Esophagus squamous epithelium (tissue), 4 donors: ENCODE measurements around the genes HNRNPUL1, EXOSC5, CEACAM7 and GRIK5.

GRCh38 chr19:41264276-41264649 is at the start of gene HNRNPUL1:
Gene HNRNPUL1, plus strand, starts transcription at chr19:41264372.
- PRO-cap, result unidirectional peak, plus-strand start at chr19:41264327; unidirectional peak, plus-strand start at chr19:41264437; unidirectional peak, plus-strand start at chr19:41264567
- RAMPAGE, long total RNA, 4 experiments, result start-site peak on the plus strand in 4 of 4 experiments, at chr19:41264332-41264605 at its widest, 20 to 496 reads per replicate

- PRO-cap, result no peak
- RAMPAGE, long total RNA, 4 experiments, result no peak in any of the 4 experiments
These were observed 11.4 kb upstream of the CCDC97 start for GRCh38 chr19:41298646-41298880.

- PRO-cap, result no peak
- RAMPAGE, long total RNA, 4 experiments, result no peak in any of the 4 experiments
These were observed 4.0 kb upstream of the CCDC97 start for GRCh38 chr19:41306023-41306417.

DNA sequence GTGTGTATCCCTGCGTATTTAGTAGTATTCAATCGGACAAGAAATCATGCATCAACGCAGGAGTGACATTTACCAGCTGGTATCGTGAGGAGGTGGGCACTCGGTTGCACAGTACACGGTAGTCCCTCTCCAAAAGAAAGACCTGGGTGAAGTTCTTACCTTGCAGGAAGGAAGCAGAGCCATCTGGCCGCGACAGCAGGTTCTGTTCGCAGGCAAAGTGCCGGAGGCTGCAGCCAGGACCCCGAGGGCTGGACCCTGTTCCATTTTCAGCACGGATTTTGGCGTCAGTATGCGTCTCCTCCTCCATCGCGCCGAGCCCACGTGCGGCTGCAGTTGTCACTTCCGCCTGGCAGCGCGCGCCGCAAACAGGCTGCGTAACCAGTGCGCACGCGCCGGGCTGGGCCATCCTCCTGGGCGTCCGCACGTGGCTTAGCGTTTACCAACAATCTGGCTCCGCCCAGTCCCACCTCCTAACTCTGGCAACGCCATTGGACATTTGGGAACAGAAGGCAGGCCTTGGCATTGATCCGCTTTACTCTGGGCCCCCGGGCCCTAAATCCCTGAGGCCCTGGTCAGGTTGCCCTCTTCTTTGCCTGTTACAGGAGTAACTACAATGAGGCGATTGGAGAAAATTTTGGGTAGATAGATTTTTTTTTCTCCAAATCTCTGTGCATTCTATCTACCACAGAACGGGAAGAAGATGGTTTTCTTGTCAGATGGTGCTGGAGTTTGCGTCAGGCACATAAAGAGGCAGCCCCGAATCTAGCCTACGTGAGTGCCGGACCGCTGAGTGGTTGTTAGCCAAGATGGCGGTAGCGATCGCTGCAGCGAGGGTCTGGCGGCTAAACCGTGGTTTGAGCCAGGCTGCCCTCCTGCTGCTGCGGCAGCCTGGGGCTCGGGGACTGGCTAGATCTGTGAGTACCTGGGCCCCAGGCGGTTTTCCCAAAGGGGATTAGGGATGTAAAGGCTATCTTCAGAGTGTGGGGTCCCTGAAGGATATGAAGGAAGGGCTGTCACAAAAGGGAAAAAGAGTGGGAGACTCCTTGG is at the start of gene EXOSC5:
TSS of gene EXOSC5 (minus strand) at position 338 of the 1,047 bp plus-strand sequence.
- PRO-cap, result bidirectional peak, plus-strand start at position 496 of the sequence, minus-strand start at position 335 of the sequence; unidirectional peak, plus-strand start at position 797 of the sequence
- RAMPAGE, long total RNA, 4 experiments, result start-site peak on the minus strand in 4 of 4 experiments, centred at positions 322 to 337 of the sequence, 26 to 733 reads per replicate

DNA sequence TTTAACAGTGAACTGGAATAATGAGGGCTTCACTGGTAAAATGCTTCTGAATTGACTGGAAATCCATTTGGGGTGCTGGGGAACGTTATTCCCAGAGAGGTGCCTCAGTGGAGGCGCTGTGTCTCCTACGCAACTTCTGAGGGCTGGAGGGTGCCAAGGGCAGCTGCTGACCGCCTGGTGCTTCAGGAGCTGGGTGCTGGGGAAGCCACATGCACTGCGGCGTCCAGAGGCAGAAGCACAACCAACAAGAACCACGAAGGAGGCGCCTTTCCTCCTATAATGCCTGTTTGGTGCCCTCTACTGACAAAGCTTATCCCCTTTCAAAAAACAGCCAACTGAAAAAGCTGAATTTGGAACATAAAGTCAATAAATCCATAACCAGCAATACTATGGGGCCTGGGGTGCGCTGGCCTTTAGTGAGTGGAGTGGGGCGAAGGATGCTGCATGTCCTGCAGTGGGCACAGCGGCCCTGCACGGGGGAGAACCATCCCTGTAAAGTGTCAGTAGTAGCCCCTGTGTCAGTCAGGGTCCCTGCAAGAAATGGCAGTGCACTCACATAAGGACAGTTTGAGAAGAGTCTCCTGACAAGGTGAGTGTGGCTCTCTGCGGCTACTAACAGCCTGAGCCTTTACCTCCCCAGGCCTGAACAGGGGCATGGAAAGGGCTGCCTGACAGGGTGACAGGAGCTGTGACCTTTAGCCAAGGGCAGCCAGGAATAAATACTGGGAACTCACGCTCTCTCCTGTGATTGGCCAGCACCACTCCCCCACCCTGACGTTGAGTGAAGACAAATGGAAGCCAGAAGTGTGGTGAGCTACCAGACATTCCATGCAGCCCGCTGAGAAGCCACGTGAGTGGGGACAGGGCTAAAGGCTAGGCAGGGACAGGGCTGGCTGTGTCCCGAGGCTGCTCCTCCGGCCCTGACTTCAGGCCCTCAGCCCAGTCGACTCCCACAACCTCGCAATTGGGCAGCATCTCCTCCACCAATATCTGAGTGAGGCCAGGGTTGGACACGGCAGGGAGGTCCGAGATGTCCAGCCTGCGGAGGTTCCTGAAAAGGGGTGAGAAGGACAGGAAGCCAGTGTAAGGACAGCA is 4.5 kb upstream of the B3GNT8 start:
- PRO-cap, result no peak
- RAMPAGE, long total RNA, 4 experiments, result no peak in any of the 4 experiments

DNA sequence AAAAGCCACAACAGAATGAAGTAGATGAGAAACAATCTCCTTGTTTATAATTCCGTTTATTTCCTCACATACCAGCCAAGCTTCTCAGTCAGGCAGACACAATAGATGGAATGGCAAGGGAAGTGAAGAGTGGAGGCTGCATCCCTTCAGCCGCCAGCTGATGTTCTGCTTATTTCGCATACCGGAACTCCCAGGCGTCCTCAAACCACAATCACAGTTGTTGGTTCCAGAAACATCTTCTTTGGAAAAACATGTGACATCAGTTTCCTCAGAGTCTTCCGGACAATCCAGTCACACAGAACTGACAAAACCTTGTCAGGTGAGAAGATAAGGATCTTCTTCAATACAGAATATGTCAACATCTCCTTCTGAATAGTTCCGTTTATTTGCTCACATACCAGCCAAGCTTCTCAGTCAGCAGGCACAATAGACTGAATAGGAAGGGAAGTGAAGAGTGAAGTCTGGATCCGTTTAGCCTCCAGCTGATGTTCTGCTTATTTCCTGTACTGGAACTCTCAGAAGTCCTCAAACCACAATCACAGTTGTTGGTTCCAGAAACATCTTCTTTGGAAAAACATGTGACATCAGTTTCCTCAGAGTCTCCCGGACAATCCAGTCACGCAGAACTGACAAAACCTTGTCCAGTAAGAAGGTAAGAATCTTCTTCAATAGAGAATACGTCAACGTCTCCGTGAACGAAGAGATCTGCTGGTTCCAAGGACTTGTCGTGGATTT is 45.1 kb upstream of the CEACAM21 start:
- PRO-cap, result no peak
- RAMPAGE, long total RNA, 4 experiments, result no peak in any of the 4 experiments

GRCh38 chr19:41555620-41556123 is 20.3 kb upstream of the CEACAM21 start:
- PRO-cap, result no peak
- RAMPAGE, long total RNA, 4 experiments, result no peak in any of the 4 experiments

- PRO-cap, result no peak
- RAMPAGE, long total RNA, 4 experiments, result no peak in any of the 4 experiments
These were observed 10.7 kb upstream of the CEACAM4 start for GRCh38 chr19:41637579-41637957.

GRCh38 chr19:41687938-41688688 is at the start of gene CEACAM7:
Gene CEACAM7, minus strand, starts transcription at chr19:41688270.
- PRO-cap, result unidirectional peak, minus-strand start at chr19:41688273
- RAMPAGE, long total RNA, 4 experiments, result start-site peak on the minus strand in 4 of 4 experiments, at chr19:41688231-41688273 at its widest, 209 to 1,787 reads per replicate

GRCh38 chr19:41735214-41735718 is 20.1 kb upstream of the CEACAM6 start:
- PRO-cap, result no peak
- RAMPAGE, long total RNA, 4 experiments, result no peak in any of the 4 experiments

- PRO-cap, result no peak
- RAMPAGE, long total RNA, 4 experiments, result no peak in any of the 4 experiments
These were observed 10.5 kb upstream of the CEACAM6 start for GRCh38 chr19:41744910-41745220.

GRCh38 chr19:41785575-41785986 is 10.8 kb upstream of the CEACAM3 start:
- PRO-cap, result bidirectional peak, plus-strand start at chr19:41785895, minus-strand start at chr19:41785685
- RAMPAGE, long total RNA, 4 experiments, result no peak in any of the 4 experiments

DNA sequence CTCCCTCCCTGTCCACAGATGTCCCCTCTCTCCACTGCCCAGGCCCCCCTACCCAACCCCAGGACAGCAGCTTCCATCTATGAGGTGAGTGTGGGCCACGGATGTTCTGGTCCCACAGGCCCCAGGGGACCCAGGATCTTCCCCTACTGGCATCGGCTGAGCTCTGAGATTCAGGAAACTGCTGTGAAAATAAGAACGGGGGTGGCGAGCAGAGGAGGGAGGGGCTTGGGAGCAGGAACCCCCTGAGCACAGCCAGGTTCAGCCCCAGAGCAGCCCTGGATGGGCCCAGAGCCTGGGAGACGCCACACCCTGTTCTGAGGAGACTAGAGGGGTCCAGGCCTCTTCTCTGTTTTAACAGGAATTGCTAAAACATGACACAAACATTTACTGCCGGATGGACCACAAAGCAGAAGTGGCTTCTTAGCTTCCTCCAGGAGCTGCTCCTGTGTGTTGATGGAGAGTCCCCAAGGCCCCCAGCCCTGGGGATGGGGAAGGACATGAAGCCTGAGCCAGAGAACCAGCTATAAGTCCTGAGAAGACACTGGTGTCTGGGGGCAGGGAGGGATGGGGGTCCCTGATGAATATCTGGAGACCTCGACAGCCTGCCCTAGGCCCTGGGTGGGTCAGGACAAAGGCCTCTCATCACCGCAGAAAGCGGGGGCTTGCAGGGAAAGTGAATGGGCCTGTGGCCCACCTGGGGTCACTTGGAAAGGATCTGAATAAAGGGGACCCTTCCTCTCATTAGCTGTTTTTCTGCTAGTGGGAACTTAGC is 14.6 kb downstream of the CEACAM3 start:
- PRO-cap, result no peak
- RAMPAGE, long total RNA, 4 experiments, result no peak in any of the 4 experiments

DNA sequence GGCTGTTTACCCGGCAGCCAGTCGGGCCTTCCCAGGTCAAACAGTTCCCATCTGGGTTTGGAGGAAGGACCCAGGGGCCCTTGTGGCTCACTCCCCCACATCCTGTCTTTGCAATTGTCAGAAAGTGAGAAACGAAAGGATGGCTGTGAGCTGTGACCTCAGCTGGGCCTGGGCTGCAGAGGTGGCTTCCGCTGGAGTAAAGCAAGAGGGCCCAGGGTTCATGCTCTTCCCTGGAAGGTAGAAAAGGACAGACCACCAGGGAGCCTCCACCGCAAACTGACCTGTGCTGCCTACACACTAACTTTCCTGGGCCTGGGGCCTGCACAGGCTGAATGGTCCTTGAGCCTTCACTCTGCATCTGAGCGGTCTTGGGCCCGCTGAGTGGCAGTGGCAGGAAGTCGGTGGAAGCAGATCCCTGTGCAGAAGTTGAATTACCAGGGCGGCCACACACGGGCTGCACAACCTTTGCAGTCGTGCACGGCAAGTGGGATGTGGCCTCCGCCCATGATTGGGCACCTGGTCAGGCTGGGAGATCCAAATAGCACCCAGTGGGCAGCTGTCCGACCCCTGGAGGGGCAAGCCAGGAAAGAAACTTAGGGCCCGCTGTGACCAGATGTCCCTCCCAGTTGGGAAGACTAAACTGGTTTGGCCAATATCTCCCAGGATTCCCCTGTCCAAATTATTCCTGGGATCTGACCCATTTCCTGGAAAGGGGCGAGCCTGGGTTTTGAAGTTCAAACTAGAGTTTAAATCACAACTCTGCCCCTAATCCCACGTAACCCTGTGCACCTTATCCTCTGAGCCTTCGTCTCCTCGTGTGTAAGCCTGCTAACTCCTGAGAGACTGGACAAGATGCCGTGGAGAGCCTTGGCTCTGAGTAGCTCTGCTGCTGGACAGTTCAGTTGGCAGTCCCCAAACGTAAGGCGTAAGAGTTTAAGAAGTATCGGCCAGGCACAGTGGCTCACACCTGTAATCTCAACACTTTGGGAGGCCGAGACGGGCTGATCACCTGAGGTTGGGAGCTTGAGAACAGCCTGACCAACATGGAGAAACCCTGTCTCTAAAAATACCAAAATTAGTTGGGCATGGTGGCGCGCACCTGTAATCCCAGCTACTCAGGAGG is 5.0 kb upstream of the CD79A start:
- PRO-cap, result no peak
- RAMPAGE, long total RNA, 4 experiments, result no peak in any of the 4 experiments

DNA sequence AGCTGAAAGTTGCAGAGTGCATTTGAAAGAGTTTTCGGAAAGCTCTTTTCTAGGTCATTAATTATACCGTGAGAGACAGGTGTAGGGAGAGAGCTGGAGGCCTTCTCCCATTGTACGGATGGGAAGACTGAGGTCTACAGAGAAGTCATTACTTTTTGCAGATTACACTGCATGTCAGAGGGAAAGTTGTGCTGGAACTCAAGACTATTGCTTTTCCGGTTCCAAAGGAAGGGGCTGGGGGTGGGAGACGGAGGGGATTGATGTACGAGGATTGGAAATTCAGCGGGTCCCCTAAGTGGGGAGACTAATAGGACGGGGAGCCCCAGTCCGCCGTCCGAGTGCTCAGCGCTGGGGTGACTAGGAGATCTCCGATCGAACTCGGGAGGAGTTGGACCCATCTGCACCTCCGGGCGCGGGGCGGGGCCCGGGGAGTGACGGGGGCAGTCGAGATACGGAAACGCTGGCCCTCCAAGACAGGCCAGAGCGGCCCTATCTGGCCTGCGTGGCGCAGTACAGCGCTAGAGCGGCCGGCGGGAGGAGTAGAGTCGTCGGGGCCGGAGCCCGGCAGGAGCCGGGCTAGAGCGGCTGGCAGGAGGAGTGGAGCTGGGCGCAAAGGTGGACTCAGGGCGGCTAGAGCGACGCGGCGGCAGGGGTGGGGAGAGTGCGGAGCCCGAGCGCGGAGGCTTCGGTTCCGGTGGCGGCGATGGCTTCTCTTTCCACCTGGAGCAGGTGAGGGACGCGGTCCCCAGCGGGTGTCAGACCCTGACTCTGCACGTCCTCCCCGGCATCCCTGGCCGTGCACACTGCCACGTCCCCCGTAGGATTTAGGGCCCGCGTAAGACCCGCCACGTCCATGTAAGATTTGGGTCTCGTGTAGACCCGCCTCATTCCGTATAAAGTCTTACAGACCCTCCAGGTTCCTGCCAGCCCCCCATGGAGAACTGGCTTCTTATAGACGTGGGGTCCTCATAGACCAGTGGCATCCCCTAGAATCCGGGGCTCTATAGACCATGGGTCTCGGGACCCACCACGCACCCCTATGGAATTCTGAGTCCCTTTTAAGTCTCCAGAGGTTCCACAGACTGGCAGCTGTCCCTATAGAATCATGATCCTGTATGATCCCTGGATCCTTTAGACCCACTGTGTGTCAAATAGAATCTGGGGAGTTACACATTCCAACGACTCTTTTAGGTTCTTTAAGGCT is 1.2 kb downstream of the ARHGEF1 start:
- PRO-cap, result bidirectional peak, plus-strand start at position 542 of the sequence, minus-strand start at position 370 of the sequence
- RAMPAGE, long total RNA, 4 experiments, result start-site peak on the plus strand in 1 of 4 experiments, centred at position 680 of the sequence, 28 reads per replicate

DNA sequence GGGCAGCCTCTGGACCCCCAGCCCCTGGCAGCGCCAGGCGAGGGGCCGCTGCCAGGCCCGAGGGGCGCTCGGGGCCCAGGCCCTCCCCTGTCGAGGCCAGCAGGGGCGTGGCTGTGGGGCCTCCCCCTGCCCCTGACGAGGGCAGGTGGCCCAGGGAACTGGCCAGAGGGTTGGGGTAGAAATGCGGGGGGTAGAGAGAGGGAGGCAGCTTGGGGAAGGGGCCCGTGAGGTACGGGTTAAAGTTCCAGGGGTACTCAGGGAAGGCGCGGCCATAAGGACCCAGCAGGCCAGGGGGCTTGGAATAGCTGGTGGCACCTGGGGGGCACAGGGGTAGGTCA is 19.9 kb downstream of the ERFL start:
- PRO-cap, result no peak
- RAMPAGE, long total RNA, 4 experiments, result no peak in any of the 4 experiments

DNA sequence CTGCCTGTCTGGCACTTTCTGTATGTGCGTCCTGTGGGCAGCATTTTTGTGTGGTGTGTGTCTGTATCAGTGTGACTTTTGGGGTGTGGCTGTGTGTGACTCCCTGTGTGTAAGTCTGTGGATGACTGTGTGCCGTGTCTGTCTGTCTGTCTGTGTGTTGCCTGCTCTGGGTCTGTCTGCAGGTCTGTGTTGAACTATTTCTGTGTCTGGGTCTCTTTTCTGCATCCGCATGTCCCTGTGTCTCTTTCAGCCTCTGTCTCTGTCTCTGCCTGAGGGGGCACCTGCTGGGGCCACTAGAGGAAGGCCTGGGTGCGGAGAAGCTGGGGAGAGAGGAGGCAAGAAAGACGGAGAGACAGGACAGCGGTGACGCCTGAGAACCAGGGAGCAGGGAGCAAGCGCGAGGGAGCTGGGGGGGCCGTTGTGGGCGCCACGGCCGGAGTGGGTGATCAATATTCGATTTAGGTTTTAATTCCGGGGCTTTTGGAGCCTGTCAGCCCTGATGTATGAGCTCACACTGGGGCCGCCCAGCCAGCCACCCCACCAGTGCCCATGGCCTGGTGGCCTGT is 8.5 kb upstream of the ERFL start:
- PRO-cap, result no peak
- RAMPAGE, long total RNA, 4 experiments, result no peak in any of the 4 experiments

- PRO-cap, result no peak
- RAMPAGE, long total RNA, 4 experiments, result no peak in any of the 4 experiments
These were observed 2.2 kb upstream of the ATP1A3 start for GRCh38 chr19:41995967-41996893.

DNA sequence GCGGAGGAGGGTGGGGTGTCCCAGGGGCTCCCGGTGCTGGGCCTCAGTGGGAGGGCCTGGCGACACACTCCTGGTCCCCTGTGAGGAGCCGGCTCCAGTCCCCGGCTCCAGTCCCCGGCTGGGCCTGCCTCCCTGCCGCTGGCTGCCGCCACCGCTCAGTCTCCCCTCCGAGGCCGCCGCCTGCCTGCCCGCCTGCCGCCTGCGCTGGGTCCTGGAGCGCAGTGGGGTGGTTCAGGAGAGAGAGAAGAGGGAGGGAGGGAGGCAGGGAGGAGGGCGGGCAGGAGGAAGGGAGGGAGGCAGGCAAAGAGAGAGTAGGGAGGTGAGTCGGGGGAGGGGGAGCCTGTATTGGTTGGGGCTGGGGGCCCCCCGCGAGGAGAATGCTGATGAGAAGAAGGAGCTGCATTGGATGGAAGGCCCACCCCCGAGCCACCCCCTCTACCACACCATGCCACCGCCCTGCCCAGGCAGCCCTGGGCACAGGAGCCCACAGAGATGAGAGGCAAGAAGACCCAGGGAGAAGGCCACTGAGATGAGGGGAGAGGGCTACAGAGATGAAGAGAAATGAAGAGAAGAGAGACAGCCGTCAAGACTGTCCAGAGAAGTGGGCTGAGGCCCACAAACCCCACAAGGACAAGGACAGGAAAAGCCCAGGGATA is at the start of gene GRIK5:
TSS of gene GRIK5 (minus strand) at position 223 of the 656 bp plus-strand sequence.
- PRO-cap, result unidirectional peak, minus-strand start at position 223 of the sequence
- RAMPAGE, long total RNA, 4 experiments, result no peak in any of the 4 experiments

DNA sequence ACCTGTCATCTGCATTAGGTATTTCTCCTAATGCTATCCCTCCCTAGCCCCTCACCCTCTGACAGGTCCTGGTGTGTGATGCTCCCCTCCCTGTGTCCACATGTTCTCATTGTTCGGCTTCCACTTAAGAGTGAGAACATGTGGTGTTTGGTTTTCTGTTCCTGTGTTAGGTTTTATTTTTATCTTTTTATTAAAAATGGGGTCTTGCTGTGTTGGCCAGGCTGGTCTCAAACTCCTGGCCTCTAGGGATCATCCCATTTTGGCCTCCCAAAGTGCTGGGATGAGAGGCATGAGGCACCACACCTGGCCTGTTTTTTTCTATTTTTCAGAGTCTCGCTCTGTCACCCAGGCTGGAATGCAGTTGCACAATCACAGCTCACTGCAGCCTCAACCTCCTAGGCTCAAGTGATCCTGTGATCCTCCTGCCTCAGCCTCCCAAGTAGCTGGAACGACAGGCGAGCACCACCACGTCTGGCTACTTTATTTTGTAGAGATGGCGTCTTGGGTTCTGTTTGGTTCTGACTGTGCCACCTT is 7.5 kb downstream of the ZNF574 start:
- PRO-cap, result no peak
- RAMPAGE, long total RNA, 4 experiments, result no peak in any of the 4 experiments